Hair follicular keratinocyte (primary cell): ENCODE data around the gene SH3BGR.

- RAMPAGE, long total RNA = no peak
These were observed 7.2 kb upstream of the ERG start for GRCh38 chr21:38505423-38505984.

GRCh38 chr21:38740258-38740479 lies 65.6 kb upstream of the ETS2 start:
- RAMPAGE, long total RNA = no peak

DNA sequence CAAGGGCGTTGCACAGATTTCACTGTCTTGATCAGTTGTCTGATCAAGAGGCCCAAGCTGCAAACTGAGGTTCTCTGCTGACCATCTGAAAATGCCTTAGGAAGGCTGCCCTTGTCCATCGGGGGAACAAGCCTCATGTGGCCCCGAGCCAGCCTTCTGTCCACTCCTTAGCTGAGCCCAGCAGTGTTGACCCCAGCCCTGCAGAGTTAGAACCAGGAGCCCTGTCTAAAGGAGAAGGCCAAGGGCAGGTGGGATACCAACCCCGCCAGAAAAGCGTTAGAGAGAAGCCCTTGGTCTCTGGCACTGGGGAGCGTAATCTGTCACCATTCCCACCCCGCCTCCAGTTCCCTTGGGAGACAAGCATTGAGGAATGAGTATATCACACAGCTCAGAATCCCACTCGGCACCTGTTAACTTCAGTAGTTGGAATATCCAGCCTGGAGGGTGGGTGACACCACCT lies 16.2 kb downstream of the ETS2 start:
- RAMPAGE, long total RNA = no peak

GRCh38 chr21:38954350-38954724 lies 148.6 kb downstream of the ETS2 start:
- RAMPAGE, long total RNA = no peak

- RAMPAGE, long total RNA = no peak
These were observed 177.2 kb downstream of the PSMG1 start for GRCh38 chr21:39005997-39006577.

- RAMPAGE, long total RNA = no peak
These were observed 99.6 kb downstream of the PSMG1 start for GRCh38 chr21:39083370-39084382.

DNA sequence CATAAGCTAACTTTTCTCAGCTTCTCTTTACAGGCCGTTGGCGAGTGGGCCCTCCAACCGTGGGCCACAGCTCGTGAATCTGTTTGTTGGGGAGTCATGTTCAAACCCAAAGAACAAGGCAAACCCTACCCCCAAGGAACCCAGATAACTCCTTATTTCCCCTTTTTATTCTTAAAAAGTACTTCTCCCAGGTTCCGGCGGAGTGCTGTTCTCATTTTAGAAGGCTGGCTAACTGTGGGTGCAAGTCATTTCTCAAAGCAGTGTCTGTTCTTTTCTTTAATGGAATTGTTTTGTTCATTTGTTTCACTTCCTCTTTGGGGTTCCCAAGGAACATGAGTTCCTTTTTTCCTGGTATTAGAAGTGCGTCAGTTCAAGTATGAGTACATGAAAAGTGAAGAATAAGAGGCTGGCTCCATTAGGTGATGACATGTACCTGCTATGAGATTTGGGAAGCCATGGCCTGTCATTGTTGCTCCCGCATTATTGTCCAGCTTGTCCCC lies 88.9 kb downstream of the PSMG1 start:
- RAMPAGE, long total RNA = no peak

- RAMPAGE, long total RNA = no peak
These were observed 3.2 kb upstream of the PSMG1 start for GRCh38 chr21:39186253-39186994.

DNA sequence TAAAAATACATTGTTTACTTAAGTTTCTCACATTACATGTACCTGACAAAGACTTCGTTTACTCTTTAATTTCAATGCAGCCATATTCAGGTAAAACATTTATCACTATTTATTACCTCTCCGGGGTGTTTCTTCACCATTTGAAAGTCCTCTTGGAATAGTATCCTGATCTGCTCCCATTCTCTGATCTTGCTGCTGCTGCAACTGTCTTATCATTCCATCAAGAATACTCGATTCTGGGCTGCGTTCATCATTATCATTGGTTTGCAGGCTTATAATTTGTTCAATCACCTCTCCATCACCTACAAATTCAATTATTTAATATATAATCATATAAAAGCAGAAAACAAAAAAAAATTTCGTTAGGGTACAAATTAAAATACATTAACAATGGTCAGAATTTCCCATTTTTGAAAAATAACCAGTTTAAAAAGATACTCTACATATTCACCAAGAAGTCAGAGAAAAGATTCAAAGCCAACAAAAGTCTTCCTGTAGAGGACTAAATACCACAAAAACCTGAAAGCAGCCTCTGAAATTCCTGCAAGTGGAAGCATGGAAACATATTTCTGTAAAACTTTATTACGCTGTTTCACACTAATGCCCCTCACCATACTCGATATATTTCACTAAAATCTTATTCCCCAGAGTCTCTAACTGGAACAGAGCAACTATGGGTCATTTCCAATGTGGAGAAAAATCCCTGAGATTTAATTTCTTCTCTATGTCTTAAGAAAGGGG lies 54.9 kb downstream of the BRWD1 start:
- RAMPAGE, long total RNA = no peak

GRCh38 chr21:39387965-39388548 lies 7.9 kb downstream of the GET1 start:
- RAMPAGE, long total RNA = no peak

GRCh38 chr21:39451262-39452442 lies at the start of gene SH3BGR:
Gene SH3BGR (plus strand): TSS chr21:39451970.
- RAMPAGE, long total RNA = no peak

- RAMPAGE, long total RNA = no peak
These were observed 32.9 kb upstream of the B3GALT5 start for GRCh38 chr21:39579773-39580237.

- RAMPAGE, long total RNA = no peak
These were observed 63.4 kb downstream of the B3GALT5 start for GRCh38 chr21:39676051-39676699.

DNA sequence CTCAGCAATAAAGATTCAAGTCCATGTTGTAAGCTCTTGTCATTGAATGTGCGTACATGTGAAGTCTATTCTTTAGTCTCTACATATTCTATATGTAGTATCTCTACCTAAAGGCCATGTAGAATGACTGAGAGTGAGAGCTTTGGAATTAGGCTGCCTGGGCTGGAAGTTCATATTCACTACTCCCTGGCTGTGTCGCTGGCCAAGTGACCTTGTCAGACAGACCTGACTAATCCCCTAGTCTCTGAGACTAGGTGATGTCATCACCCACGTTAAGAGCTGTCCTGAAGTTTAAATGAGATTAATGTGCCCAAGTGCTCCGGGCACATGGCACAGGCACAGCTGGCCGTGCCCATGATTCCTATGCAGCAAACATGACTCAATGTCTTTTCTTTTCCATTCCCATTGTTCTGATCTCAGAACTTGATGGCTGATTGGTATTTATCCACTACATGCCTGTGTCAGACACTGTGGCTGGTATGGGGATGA lies 180.7 kb downstream of the PCP4 start:
- RAMPAGE, long total RNA = no peak

- RAMPAGE, long total RNA = no peak
These were observed 182.0 kb downstream of the PCP4 start for GRCh38 chr21:40049148-40049703.

- RAMPAGE, long total RNA = no peak
These were observed 321.0 kb downstream of the PCP4 start for GRCh38 chr21:40188206-40188666.

DNA sequence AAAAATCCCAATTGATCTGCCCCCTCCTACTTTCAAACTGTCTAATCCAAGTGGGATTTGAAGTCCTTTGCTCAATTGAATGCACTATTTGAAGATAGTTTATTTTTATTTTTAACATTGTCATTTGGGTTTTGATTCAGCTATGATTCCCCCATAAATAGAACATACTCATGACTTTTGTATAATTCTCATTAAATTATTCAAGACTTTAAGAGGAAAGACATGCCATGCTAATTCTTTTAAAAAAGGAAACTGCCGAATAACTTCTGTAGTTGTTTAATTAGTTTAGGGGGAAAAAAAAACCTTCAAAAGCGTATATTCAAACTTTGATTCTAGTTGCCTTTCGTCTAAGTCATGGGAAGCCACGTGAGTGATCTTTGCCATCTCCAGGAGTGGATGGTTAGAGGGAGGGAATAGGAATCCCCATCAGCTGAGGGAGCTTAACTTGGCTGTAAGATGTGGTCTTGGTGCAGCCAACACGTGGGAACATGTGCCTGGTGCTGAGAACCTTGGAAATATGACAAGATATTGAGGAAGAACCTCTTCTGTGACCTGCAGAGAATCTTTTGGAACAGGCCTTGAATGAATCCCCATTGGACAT lies 1.6 kb downstream of the BACE2 start:
- RAMPAGE, long total RNA = no peak

- RAMPAGE, long total RNA = no peak
These were observed 2.5 kb downstream of the BACE2 start for GRCh38 chr21:41170434-41170871.

- RAMPAGE, long total RNA = no peak
These were observed 74.2 kb upstream of the FAM3B start for GRCh38 chr21:41242327-41242844.

GRCh38 chr21:41275844-41276712 lies 40.5 kb upstream of the FAM3B start:
- RAMPAGE, long total RNA = no peak